ENCODE results near the gene MYG1.

DNA sequence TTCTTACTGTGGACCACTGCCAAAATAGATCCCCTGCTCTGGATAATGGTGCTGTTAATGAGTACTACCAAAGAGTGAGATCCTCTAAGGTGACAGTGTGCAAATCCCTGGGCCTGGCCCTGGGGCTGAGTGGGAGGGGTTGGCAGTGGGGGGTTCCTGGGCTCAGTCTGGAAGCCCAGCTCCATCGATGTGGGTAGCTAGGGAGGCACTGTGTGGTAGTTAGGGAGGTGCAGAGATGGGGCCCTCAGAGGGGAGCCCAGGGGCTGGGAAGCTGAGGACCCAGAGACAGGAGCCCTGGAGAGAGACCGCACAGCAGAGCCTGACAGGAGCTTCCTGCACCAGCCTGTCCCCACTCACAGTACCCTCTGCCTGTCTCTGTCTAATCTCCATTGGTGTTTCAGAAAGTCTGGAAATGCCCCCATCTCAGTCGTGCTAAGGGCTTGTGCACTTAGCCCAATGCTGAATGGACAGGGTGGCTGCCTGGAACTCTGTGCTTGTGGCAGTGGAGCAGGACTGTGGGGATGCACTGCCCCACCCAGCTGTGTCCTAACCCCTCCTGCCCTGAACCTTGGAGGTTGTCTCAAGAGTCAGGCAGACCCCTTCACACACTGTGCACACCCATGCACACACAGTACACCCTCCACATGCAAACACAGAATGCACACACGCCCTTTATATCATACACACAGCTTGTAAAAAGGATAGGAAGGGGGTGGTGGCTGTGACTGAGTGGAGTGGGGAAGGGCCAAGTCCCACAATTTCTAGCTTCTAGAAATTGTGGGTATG lies 8.9 kb downstream of the KRT8 start:
- PRO-cap, 2 experiments: no peak in any of the 2 experiments

GRCh38 chr12:52925750-52926723 lies 21.2 kb upstream of the KRT8 start:
- PRO-cap, 2 experiments: peak in 2 of 2 experiments; most common plus-strand start chr12:52926191 (in 1); most common minus-strand start chr12:52926206 (in 2)

DNA sequence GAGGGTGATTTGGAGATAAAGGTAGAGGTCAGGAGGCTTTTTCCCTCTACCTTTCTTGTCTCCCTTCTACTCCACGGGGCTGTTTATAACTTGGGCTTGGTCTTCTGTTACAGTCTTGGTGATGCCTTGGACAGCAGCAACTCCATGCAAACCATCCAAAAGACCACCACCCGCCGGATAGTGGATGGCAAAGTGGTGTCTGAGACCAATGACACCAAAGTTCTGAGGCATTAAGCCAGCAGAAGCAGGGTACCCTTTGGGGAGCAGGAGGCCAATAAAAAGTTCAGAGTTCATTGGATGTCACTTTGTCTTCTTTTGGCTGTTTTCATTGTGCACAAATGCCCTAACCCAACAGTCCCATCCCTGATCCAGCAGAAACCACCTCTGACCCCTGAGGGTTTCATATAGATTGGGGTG lies 3.7 kb downstream of the KRT18 start:
- PRO-cap, 2 experiments: no peak in any of the 2 experiments

DNA sequence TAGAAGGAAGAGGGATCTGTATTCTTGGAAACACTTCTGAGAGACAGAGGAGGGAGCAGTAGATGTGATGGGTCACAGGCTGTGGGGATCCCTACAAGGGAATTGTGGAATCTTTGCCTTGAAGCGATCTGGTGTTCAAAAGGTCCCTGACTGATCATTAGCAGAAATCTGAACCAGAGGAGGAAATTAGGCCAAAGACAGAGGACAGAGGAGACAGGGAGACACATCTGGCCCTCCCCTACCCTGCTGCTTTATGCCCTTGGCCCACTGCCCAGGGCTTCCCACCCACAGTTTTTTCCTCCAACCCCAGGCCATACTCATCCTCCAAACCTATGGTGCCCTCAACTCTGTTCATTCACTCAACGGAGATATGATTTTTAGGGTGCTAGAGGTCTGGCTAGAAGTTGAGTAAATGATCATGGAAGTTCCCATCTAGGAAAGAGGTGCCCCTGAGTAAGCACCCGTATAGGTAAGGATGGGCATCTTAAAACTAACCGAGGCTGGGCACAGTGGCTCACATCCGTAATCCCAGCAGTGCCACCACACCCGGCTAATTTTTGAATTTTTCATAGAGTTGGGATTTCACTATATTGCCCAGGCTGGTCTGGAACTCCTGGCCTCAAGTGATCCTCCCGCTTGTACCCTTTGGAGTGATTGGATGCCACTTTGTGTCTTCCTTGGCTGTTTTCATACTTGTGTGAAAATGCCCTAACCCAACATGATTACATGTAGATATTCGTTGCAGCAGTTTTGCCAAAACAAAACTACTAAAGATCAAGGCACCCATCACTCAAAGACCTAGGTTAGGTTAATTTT lies 4.3 kb downstream of the KRT18 start:
- PRO-cap, 2 experiments: no peak in any of the 2 experiments

- PRO-cap, 2 experiments: no peak in any of the 2 experiments
Measured at GRCh38 chr12:52971540-52972033, 22.7 kb downstream of the KRT18 start.

DNA sequence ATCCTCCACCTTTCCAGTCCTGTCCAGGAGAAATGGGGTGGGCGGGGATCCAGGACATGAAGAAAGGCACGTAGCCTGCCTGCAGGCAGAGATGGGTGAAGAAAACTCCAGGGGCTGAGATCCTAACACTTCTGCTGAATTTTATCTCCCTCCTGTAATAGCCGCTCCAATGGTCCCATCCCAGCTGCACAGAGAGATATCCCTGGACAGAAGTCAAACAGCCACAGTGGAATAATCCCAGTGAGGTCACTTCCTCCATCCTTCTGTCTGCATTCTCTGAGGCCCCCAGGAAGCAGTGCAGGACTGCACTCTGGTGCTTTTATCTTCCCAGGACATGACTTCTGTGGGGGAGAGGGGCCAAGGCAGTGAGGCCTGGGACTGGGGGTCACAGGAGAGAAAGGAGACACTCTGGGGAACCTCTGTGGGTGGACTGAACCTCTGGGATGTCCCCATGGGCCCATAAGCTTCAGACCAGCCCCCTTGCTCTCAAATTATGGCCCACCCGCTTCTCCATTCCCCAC lies 26.4 kb downstream of the KRT18 start:
- PRO-cap, 2 experiments: no peak in any of the 2 experiments

DNA sequence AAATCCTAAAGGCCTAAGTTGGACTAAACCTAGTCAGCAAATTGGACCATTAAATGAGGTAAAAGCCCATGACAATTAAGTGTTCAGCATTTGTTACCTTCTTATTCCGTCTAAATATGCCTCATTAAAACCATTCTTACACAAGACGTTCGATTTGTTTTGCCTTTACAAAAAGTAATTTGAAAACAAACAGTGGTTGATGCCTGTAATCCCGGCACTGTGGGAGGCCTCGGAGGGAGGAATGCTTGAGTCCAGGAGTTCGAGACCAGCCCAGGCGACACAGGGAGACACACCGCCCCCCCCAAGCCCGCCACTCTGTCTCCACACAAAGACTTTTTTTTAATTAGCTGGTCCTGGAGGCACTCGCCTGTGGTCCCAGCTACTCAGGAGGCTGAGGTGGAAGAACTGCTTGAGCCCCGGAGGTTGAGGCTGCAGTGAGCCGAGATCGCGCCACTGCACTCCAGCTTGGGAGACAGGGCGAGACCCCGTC lies 1.0 kb upstream of the EIF4B start:
- PRO-cap, 2 experiments: no peak in any of the 2 experiments

- PRO-cap, 2 experiments: no peak in any of the 2 experiments
Measured at GRCh38 chr12:53033638-53034198, 16.1 kb upstream of the TNS2 start.

- PRO-cap, 2 experiments: no peak in any of the 2 experiments
Measured at GRCh38 chr12:53048079-53048466, 1.8 kb upstream of the TNS2 start.

DNA sequence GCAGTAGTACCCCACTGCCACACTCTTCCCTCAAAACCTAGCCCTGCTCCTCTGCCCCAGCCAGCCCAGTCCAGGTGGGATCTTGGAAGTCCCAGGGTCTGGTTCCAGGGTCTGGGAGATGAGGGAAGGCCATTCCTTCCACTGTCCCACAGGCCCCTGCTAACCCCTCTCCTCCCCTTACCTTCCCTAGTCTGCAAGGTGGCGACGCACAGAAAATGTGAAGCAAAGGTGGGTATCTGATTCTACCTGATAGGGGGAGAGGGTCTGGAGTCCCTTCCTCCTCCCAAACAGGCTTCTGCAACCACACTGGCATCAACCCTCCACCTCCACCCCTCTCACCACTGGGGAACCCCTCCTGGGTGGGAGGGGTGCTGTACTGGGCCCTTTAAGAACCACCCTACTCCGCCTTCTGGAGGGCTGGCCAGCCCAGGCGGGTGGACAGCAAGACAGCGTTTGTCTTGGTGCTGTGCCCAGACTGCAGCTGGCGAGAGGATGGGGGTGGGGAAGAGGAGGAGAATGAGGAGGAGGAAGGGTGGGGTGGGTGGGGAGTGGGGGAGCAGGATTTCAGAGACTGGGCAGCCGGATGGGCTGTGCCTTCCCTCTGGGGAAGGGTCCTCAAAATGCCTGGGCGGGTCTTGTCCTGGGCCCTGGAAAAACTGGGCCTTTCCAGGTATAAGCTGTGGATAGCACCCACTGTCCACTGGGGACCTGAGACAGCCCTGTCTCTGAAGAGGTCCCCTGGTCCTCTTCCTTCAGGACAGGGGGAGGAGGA lies 2.6 kb downstream of the TNS2 start:
- PRO-cap, 2 experiments: peak in 1 of 2 experiments; most common plus-strand start position 567 of the sequence (in 1); most common minus-strand start position 455 of the sequence (in 1)

DNA sequence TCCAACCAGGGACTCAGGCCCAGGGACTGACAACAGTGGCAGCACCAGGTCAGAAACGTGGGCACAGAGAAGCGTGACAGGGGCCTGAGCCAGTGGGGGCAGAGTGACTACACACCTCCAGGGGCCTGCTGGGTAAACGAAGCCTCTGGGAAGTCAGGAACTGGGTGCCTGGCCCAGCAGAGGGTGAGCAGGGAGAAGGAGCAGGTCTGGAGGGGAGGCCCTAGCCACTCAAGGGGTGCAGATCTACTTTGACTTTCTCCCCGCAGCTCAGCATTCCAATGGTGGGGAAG lies 13.6 kb downstream of the SPRYD3 start:
- PRO-cap, 2 experiments: no peak in any of the 2 experiments

DNA sequence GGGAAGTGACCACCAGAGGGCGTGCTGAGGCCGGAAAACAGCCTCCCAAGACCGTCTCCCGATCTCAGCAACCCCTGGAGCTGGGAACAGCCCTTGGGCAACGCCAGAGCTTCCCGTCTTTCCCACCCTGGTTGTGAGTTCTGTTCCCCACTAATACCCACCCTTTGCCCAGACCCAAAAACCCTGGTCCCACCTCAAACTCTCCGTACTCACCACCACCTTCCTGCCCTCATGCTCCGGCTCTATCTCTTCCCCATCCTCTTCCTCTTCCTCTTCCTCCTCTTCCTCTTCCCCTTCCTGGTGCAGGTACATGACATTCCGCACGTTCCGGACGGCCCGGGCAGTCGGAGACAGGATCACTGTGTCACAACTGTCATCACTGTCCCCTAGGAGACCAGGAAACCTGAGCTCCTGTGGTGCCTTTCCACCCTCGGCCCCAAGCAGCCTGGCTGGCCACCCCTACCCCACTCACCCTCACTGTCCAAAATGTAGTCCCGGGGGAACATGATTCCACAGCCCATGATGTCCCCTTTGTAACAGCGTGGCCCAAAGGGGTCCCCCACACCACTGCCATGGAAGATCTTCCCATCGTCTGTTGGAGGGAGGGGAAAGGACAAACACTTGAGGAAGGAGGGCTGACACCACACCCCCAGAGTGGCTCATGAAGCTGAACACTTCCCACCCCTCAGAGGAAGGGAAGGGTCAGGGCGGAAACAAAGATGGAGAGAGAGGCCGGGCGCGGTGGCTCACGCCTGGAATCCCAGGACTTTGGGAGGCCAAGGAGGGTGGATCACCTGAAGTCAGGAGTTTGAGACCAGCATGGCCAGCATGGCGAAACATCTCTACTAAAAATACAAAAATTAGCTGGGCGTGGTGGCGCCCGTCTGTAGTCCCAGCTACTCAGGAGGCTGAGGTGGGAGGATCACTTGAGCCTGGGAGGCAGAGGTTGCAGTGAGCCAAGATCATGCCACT lies 12.8 kb downstream of the SPRYD3 start:
- PRO-cap, 2 experiments: no peak in any of the 2 experiments

DNA sequence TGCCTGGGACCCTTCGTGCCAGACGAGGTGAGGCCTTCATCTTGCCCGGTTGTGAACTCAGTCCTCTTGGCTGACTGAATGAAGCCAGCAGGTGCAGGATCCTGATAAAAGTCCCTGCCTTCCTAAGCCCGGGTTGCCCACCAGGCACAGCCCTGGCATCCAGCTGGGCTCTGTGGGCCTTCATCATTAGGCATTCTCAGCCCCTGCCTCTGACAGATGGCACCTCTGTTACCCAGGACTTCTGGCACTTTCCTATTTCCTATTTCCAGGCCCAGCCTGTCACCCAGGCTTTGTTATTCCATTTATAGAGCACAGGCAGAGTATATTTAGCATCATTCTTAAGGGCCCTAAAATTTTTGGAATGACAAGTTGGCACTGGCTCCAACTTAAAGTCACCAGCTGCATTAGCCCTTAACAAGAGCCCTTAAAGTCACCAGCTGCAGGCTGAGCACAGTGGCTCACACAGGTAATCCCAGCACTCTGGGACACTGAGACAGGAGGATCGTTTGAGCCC lies 12.9 kb downstream of the SOAT2 start:
- PRO-cap, 2 experiments: no peak in any of the 2 experiments

GRCh38 chr12:53153179-53153651 lies 27.3 kb upstream of the ZNF740 start:
- PRO-cap, 2 experiments: no peak in any of the 2 experiments

DNA sequence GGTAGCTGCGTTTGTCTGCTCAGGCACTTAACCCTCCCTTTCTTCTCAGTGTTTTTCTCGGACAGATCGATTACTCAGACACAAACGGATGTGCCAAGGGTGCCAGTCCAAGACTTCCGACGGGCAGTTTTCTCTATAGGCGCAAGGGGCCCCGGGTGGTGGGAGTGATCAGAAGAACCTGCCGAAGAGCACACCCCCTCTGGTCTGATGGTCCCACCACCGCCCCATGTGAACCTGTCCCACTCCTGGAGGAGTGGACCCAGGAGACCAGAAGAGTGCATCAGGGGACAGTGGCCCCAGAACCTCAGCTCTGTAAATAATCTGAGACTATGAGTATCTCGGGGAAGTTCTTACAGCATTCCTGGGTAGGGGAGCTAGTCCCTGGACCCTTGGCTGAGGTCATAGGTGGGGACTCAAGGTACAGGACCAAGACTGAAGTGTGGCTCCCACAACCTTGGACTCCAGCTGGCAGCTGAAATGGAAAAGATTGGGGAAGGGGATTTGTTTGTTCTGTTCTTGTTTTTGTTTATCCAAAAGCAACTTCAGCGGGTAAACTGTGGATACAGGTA lies 6.8 kb upstream of the CSAD start:
- PRO-cap, 2 experiments: no peak in any of the 2 experiments

- PRO-cap, 2 experiments: no peak in any of the 2 experiments
Measured at GRCh38 chr12:53216311-53216850, 9.3 kb upstream of the ITGB7 start.

DNA sequence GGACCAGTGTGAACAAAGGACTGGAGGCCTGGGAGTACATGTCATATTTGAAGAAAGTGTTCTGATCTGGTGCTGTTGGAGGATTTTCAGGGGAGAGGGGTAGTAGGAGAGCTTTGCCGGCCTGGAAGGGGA lies 205 bp upstream of the ENSG00000283536 start:
- PRO-cap, 2 experiments: no peak in any of the 2 experiments

DNA sequence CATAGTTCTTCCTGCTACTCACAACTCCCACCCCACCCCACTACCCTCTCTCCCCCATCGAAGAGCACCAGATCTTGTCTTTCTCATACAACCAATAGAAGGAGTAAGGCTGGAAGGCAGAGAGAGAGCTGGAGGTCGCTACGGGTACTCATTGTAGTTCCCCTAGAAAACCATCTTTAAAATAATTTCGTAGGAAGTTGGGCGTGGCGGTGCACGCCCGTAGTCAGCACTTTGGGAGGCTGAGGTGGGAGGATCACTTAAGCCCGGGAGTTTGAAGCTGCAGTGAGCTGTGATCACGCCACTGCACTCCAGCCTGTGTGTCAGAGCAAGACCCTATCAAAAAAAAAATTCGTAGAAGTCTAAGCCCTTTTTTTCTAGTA lies 534 bp upstream of the ESPL1 start:
- PRO-cap, 2 experiments: peak in 1 of 2 experiments; most common plus-strand start position 260 of the sequence (in 1); most common minus-strand start position 153 of the sequence (in 1)

- PRO-cap, 2 experiments: peak in 2 of 2 experiments; most common plus-strand start chr12:53299701 (in 1); most common minus-strand start chr12:53299587 (in 1)
Measured at GRCh38 chr12:53299512-53300284, at the start of gene MYG1. Gene MYG1 (plus strand): TSS chr12:53299695.

GRCh38 chr12:53300285-53300725 lies 810 bp downstream of the MYG1 start:
- PRO-cap, 2 experiments: no peak in any of the 2 experiments

Data from Metastatic Liver Carcinoma in the Lung (tissue), 2 donors.